LHCN-M2 (cell line): ENCODE measurements around the genes ATF4 and MRTFA.

DNA sequence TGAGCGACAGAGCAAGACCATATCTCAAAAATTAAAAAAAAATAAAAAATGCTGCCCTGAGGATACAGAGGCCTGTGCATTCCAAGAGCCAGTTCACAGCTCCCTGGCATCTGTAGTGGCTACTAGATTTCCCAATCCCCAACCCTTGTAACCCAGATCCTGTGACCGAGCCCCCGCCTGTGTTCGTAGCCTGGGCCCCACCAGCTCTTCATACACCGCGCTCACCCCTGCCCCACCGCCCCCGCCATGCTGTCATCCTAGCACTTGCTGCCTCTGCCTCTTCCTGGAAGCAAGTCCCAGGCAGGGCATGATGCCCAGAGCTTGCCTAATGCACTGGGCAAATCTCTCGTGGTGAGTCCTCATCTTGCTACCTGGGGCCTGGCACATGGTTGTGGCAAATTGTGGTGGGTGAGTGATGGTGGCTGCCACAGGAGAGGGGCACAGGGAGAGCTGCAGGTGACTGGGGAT is 7.1 kb downstream of the MGAT3 start:
- RAMPAGE, long total RNA, result no peak

GRCh38 chr22:39520367-39520935 is at the start of gene ATF4:
ATF4 (plus strand) TSS chr22:39520562.
- RAMPAGE, long total RNA, result start-site peak on the plus strand at chr22:39520556-39520562, 38 reads

DNA sequence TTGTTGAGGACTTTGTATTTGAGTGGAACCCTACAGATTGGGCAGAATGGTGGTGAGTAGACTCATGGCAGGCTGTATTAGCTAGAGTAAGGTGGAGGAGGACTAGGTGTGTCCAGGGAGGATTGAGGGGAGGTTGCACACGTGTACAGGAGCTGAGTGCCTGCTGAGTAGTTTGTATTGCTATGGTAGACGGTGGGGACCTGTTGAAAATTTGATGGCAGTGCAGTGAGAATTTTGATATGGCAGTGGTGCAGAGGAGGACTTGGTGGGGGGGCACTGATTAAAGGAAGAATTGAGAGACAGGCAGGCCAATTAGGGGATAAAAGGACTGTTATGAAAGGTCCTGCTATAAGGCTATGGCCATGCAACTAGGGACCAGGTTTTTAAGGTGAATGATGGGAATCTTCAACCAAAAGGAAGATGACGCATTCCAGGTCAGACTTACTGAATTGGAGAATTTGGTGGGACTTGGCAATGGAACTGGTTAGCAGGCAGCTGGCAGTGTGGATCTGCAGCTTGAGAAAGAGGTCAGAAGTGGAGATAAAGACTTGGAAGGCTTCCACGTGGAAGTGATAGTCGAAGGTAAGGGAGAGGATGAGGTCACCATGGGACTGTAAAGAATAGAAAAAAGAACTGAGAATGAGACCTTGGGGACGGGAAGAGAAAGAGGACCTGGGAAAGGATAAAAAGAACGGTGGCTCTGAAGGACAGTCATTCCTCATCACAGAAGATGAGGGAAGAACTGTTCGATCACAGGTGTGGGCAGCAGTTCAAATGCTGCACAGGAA is 8.0 kb downstream of the TNRC6B start:
- RAMPAGE, long total RNA, result no peak

DNA sequence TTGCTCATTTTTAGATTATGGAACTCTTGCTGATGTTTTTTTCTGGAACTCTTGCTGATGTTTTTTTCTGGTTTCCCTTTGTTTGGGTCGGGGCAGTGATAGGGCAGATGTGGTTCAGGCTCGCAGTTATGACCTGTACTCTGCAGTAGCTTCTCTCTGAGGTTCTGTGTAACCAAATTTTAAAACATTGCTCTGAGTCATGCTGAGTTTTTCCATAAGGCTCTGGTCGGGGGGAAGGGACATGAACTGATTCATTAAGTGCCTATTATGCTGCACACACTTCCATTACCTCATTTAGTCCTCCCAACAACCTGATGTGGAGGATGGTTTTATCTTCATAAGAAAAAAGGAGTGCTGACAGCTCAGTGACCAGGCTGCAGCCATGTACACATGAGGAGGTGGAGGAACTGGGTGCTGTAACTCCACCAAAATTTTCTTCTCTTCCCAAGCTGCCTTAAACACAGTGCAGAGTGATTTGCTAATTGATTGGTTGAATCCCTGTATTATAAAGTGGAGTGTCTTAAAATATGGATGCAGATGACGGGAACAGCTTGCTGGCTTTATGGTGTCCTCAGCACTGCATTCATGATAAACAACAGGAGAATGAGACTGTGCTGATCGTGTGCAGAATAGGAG is 19.0 kb downstream of the TNRC6B start:
- RAMPAGE, long total RNA, result no peak

- RAMPAGE, long total RNA, result no peak
Measured at GRCh38 chr22:40197950-40198566, 20.3 kb downstream of the TNRC6B start.

- RAMPAGE, long total RNA, result no peak
Measured at GRCh38 chr22:40220599-40221275, 43.0 kb downstream of the TNRC6B start.

GRCh38 chr22:40276931-40277171 is 69.4 kb upstream of the ADSL start:
- RAMPAGE, long total RNA, result no peak

- RAMPAGE, long total RNA, result no peak
Measured at GRCh38 chr22:40324447-40325182, 21.7 kb upstream of the ADSL start.

- RAMPAGE, long total RNA, result no peak
Measured at GRCh38 chr22:40426600-40427095, 56.3 kb downstream of the SGSM3 start.

- RAMPAGE, long total RNA, result no peak
Measured at GRCh38 chr22:40508278-40508705, 128.2 kb downstream of the MRTFA start.

- RAMPAGE, long total RNA, result no peak
Measured at GRCh38 chr22:40512343-40512903, 124.1 kb downstream of the MRTFA start.

DNA sequence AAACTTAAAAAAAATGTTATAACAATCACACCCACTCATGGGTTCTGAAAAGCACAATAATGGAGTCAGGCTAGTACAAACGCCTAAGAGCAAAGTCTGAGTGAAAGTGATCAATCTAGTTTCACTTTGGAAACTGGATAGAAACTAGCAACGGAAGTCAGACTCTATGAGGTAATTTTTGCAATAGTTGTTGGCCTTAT is 117.0 kb downstream of the MRTFA start:
- RAMPAGE, long total RNA, result no peak

DNA sequence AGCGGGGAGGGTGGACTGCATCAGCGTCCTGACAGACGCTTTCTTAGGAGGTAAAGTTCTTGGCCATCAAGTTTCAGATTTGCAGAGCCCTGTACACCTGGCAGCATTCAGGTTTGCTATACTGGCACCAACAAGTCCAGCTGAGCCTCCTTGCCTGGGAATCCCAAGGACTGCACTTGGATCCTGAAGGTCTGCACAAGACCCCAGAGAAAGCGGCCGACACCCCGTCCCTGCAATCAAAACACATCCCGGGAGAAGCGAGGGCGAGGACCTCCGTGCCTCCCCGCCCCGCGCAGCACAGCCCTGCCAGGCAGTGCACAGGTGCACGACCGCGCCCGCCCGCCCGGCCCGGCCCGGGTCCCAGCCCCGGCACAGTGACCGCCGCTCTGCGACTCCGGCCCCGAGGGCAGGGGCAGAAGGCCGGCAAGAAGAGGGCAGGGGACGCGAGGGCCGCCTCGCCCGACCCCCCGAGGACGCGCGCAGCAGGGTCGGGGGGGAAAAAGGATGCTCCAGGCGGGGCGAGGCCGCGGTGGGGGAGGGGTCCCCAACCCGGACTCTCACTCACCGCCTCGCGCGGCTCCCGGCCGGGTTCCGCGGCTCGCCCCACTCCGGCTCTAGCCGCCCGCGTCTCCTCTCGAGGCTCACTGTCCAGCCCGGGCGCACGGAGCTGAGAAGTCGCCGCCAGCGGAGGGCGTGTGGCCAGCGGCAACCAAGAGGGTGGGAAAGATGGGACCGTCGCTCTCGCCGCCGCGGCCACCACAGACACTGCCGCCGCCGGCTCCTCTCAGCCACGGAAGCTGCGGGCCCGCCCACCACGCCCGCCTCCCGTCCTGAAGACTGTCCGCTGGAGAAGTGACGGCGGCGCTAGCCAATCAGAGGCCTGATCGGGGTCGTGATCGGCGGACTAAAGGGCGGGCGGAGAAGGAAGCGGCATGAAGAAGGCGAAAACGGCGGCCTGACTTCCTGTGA is at the start of gene MRTFA:
Gene MRTFA, minus strand, starts transcription at position 807 of the 969 bp plus-strand sequence.
- RAMPAGE, long total RNA, result no peak

DNA sequence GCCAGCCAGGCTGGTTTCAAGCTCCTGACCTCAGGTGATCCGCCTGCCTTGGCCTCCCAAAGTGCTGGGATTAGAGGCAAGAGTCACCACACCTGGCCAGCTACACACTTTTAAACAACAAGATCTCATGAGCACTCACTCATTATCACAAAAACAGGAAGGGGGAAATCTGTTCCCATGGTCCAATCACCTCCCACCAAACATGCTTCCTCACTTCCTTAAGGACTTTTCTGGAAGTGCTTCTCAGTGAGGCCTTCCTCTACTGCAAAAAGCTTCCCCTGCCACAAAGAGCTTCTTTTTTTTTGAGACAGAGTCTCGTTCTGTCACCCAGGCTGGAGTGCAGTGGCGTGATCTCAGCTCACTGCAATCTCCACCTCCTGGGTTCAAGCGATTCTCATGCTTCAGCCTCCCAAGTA is 3.1 kb upstream of the MCHR1 start:
- RAMPAGE, long total RNA, result no peak

- RAMPAGE, long total RNA, result no peak
Measured at GRCh38 chr22:40684586-40685235, 5.4 kb downstream of the MCHR1 start.

- RAMPAGE, long total RNA, result no peak
Measured at GRCh38 chr22:41048714-41049758, 43.4 kb upstream of the EP300 start.

DNA sequence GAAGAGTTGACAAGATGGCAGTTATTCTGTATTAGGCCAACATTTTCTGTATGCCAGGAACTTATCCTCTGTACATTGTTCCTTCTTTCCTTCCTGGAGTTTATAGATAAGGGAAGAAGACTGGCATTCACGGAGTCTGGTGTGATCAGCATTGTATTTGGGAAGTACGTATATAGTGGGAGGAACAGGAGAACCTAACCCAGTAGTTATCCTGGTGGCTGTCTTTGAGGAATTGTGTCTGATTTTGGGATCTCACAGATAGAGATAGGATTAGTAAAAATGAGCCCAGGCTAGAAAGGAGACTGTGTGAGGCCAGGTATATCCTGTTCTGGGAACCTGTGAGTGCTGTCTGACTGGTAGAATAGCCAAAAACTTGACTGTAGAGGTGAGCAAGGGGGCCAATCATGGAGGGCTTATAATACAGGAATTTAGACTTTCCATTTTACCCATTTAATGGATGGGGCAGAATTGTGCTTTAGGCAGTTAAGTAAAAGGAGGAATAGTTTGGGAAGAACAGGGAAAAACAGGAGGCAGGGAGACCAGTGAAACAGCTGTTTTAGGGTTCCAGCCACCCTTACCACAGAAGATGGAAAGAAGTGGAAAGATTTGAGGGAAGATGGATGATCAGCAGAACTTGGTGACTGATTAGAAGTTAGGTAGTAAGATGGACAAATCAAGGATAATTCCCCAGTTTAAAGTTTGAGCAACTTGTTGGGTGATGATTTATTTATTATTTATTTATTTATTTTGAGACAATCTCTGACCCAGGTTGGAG is 9.9 kb downstream of the EP300 start:
- RAMPAGE, long total RNA, result no peak

GRCh38 chr22:41130310-41130749 is 37.9 kb downstream of the EP300 start:
- RAMPAGE, long total RNA, result no peak

DNA sequence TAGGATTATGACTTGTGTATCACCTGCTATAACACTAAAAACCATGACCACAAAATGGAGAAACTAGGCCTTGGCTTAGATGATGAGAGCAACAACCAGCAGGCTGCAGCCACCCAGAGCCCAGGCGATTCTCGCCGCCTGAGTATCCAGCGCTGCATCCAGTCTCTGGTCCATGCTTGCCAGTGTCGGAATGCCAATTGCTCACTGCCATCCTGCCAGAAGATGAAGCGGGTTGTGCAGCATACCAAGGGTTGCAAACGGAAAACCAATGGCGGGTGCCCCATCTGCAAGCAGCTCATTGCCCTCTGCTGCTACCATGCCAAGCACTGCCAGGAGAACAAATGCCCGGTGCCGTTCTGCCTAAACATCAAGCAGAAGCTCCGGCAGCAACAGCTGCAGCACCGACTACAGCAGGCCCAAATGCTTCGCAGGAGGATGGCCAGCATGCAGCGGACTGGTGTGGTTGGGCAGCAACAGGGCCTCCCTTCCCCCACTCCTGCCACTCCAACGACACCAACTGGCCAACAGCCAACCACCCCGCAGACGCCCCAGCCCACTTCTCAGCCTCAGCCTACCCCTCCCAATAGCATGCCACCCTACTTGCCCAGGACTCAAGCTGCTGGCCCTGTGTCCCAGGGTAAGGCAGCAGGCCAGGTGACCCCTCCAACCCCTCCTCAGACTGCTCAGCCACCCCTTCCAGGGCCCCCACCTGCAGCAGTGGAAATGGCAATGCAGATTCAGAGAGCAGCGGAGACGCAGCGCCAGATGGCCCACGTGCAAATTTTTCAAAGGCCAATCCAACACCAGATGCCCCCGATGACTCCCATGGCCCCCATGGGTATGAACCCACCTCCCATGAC is 28.1 kb upstream of the L3MBTL2 start:
- RAMPAGE, long total RNA, result no peak

GRCh38 chr22:41181497-41181814 is 23.7 kb upstream of the L3MBTL2 start:
- RAMPAGE, long total RNA, result no peak